ENCODE results near the gene C10orf120.

DNA sequence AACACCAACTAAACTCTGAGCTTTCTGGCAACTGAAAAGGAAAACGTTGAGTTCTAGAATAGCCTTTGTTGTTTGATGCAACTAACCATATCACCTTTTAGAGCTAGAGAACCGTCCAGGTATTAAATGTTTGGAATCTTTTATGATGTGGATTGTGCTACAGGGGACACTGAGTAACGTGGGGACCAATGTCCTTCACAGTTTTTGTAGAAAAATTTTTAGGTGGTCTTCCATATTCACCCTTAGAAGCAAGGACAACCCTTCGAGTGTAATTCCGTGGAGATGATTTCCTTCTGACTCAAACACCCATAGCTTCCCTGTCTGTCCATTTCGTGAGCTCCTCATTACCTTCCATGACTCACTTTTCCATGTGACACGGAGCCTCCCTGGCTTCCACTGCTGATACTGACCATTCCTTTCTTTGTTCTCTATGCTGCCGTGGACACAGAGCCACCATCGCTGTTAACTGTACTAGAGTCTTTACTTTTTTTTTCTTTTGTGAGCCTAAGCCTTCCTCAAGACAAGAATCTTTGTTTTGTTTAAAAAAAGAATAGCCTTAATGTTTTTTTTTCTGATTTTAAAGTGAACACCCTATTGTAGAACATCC lies 12.6 kb upstream of the ARMS2 start:
- RRBS: no CpG with 5 or more reads among the region's 9 CpGs
CAGE:
- cytosol, long polyA plus RNA: no peak
- long polyA plus RNA: no peak
- nucleus, long polyA plus RNA: no peak

DNA sequence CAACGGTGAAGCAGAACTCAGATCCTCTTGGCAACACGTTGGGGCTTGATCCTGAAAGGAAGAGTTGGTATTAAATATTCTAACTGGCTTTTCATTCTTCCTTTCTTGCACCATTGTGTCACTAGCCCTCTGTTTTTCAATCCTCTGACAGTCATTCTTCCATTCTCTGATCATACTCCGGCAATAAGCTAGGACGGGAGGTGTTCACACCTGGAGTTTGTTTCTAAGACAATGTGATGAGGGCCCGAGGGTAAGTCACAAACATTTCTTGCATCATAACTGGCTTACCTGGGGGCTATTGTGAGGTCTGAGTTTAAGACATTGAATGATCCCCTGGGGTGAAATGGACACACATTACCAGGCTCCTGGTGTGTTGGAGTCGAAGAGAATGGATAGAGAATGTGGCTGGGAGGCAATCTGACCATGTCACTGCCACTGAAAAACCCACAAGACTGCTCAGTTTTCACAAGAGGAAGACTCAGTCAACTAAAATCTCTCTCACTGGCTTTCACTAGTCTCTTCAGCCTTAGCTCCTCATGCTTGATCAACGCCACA lies at the start of gene C10orf120:
TSS of gene C10orf120 (minus strand) at position 230 of the 555 bp plus-strand sequence.
- RRBS: no CpG with 5 or more reads among the region's 7 CpGs
CAGE:
- cytosol, long polyA plus RNA: no peak
- long polyA plus RNA: no peak
- nucleus, long polyA plus RNA: no peak

DNA sequence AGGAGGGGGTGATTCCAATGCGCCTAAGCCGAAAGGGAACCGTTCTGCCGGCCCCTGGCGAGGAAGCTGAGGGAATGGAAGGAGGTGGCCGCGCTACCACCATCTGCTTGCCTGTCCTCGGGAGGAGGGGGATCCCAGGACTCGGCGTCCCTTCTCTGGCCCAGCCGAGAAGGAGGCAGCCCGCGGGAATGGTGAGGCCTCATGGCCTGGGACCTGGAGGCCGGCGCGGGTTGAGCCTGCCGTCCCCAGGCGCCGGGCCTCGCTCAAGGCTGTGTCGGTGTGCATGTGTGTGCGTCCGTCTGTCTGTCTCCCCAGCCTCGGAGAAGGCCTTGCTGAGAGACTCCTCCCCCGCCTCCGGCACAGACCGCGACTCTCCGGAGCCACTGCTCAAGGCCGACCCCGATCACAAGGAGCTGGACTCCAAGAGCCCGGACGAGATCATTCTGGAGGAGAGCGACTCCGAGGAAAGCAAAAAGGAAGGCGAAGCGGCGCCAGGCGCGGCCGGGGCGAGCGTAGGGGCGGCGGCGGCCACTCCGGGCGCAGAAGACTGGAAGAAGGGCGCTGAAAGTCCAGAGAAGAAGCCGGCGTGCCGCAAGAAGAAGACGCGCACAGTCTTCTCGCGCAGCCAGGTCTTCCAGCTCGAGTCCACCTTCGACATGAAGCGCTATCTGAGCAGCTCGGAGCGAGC lies 1.1 kb downstream of the HMX3 start:
- RRBS: 3% methylated on average over 30 of the region's 61 CpGs
CAGE:
- cytosol, long polyA plus RNA: no peak
- long polyA plus RNA: no peak
- nucleus, long polyA plus RNA: no peak

DNA sequence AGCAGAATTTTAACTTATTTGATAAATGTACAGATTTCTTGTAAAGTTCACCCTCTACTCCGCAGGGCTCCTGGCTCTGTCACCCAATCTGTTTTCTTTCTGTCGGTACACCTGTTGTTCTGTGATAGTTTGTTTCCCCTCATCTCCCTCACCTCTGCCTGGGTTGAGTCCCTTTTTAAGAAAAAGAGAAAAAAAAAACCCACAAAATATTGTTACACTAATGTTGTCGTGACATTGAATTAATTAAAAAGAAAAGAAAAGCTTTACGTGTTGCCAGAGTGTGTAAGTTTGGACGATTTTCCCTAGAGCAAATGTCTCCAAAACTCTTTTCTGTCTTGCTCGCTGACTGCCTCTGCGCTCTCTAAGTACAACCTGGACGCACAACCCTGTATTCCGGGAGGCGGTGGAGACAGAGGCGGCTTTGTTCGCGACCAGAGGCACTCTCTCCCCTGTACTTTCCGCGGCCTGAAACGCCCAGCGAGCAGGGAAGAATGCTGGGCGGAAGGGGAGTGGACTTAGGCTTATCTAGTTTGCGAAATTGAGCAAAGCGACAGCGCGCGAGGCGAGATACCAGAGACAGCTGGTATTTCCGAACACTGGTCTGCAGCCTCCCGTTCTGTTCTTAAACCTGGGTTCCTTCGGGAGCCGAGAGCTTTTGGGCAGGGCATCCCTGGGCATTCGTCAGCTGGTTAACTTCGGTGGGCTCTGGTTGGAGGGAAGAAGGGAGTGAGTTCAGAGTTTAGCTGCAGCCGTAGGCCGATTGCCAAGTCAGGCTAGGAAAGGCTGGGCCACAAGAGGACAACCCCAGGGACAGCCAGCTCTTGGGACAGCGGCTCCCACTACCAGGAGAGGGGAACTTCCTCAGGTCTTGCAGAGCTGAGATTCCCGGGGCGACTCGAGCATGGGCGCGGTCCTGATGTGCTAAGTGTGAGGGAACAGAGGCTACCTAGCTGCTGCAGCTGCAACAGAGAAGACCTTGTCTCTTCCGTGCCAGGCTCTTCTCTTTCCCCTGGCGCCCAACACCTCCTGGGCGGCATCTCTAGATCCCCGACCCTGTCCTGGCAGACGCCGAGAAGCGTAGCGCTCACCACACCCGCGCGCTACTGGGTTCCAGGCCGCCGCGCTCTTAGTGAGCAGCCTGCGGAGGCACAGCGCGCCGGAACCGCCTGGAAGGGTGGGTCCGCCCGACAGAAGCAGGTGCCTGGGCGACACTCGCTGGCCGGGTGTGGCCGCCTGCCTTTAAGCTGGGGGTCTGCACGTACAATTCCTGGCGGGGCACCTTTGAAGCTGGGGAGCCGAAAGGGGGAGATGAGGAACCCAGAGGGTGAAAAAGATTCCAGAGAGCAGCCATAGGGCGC lies 3.9 kb downstream of the HMX3 start:
- RRBS: 2% methylated on average over 7 of the region's 67 CpGs
CAGE:
- cytosol, long polyA plus RNA: no peak
- long polyA plus RNA: no peak
- nucleus, long polyA plus RNA: no peak

GRCh38 chr10:123800229-123800885 lies 91.2 kb downstream of the CPXM2 start:
- RRBS: no CpG with 5 or more reads among the region's 10 CpGs
CAGE:
- cytosol, long polyA plus RNA: no peak
- long polyA plus RNA: no peak
- nucleus, long polyA plus RNA: no peak

- RRBS: no CpG with 5 or more reads among the region's 5 CpGs
CAGE:
- cytosol, long polyA plus RNA: no peak
- long polyA plus RNA: no peak
- nucleus, long polyA plus RNA: no peak
Measured at GRCh38 chr10:123863958-123864529, 27.6 kb downstream of the CPXM2 start.

DNA sequence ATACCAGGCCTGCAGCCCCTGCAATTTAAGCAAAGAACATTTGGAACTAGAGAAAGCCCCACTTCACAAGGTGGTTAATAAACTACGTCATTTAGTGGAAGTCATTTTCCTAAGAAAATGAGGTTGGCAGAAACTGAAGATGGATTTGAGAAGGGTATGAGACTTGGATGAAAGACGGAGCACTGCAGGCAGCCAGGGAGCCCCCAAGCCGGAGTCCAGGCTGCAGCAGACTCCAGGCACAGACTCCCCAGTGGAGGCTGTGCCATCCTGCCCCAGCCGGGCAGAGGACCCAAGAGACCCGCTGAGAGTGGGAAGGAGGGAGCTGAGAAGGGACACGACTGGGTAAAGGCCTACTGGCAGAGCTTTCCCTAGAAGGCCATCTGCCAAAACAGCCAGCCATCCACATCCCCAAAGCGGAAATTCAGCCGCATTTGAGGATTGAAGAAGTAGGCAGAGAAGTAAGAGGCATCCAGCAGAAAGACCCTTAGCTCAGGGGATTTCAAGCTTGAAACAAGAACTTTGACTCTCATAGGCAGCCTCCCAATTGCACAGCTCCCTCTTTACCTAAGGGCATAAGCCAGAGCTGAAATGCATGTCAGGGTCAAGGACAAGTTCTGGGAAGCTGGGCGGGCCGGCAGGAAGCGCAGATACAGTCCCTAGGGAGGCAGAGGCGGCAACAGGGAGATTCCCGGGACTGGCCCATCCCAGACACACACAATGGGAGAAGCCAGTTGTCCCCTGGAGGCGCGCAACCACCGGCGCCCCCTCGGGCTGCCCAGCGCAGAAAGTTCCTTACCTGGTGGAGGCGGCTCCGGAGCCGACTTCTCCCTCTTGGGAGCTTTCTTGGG lies 823 bp downstream of the CPXM2 start:
- RRBS: 17% methylated on average over 12 of the region's 22 CpGs
CAGE:
- cytosol, long polyA plus RNA: no peak
- long polyA plus RNA: no peak
- nucleus, long polyA plus RNA: no peak

GRCh38 chr10:123930083-123930724 lies 38.6 kb upstream of the CPXM2 start:
- RRBS: no CpG with 5 or more reads among the region's 7 CpGs
CAGE:
- cytosol, long polyA plus RNA: no peak
- long polyA plus RNA: no peak
- nucleus, long polyA plus RNA: no peak

DNA sequence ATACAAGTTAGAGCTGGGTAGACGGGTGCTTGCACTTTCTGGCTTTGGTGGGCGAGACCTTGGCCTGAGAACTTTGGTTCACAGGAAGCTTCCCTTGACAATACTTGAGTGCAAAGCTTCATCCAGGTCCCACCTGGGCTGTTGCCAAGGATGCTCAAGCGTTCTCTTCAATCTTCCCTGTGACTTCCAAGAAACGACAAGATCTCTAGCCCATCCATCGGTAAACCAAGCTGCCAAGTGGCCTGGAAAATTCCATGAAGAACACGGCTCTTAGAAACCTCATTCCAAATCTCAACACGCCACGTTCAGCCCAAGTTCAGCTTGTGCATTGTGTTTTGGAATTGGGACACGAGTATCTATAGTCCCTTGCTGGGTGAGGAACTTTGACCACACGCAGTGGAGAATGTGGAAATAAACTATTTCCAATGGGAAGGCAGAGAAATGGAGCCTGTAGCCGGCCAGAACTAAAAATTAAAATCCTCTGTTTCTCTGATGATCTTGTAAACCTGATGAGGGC lies 84.7 kb downstream of the CHST15 start:
- RRBS: no CpG with 5 or more reads among the region's 11 CpGs
CAGE:
- cytosol, long polyA plus RNA: no peak
- long polyA plus RNA: no peak
- nucleus, long polyA plus RNA: no peak

- RRBS: 90% methylated on average over 4 of the region's 16 CpGs
CAGE:
- cytosol, long polyA plus RNA: no peak
- long polyA plus RNA: no peak
- nucleus, long polyA plus RNA: no peak
Measured at GRCh38 chr10:124029315-124029973, 64.0 kb downstream of the CHST15 start.

- RRBS: no CpG with 5 or more reads among the region's 23 CpGs
CAGE:
- cytosol, long polyA plus RNA: no peak
- long polyA plus RNA: no peak
- nucleus, long polyA plus RNA: no peak
Measured at GRCh38 chr10:124544342-124545139, 82.9 kb downstream of the LHPP start.

DNA sequence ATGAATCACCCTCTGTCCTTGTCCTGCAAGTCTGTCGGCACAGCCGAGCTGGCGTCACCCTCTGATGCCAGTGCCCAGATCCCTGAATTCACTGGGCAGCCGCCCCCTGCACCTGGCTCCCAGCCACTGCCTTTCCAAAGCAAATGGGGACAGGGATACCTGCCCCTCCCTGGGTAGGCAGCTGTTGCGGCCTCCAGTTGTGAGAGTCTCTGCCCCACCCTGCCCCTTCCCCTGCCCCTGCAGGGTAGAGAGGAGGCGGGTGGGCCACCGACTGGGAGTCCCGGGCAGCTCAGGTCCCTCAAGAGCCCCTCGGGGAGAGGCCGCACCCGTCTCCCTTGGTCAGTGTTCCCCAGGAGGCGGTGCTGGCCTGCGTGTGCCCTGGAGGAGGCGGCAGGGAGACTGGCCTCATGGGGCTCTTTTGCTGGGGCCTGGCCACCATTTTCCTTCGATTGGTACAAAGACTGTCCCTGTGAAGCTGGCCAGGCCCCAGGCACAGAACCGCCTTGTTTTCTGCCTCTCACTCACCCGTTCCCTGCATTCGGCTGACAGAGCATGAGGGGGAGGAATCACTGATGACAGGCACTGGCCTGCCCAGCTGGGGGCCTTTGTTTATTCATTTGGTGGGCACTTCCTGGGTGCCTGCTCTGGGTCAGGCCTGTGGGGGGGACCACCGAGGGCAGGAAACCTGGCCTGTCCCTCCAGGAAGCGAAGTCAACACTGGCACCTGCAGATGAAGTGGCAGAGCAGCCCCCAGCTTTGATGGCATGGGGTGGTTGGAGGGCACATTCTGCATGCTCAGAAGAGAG lies 139.3 kb downstream of the FAM53B start:
- RRBS: no CpG with 5 or more reads among the region's 20 CpGs
CAGE:
- cytosol, long polyA plus RNA: no peak
- long polyA plus RNA: no peak
- nucleus, long polyA plus RNA: no peak

- RRBS: 89% methylated on average over 4 of the region's 8 CpGs
CAGE:
- cytosol, long polyA plus RNA: no peak
- long polyA plus RNA: no peak
- nucleus, long polyA plus RNA: no peak
Measured at GRCh38 chr10:124625630-124625930, 118.6 kb downstream of the FAM53B start.

DNA sequence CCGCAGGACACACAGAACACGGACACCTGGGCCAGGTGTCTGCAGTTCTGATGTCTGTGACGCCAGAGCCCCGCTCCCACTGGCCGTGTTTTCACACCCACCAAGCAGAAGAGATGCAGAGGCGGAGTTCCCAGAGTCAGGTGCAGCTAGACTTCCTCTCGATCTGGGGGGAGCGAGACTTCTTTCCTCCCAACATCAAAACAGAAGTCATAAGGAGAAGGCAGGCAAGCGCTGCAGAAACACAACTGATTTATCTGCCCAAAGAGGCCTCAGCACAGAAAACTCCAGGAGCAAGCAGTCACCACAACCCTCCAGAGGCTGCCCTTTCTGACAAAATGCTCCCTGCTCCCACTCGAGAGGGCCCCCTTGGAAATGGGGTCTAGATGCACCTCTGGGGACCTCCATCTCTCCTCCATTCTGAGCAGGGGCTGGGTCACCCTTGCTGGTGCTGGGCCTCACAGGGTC lies 107.4 kb downstream of the FAM53B start:
- RRBS: no CpG with 5 or more reads among the region's 10 CpGs
CAGE:
- cytosol, long polyA plus RNA: no peak
- long polyA plus RNA: no peak
- nucleus, long polyA plus RNA: no peak

GRCh38 chr10:124640605-124641279 lies 103.4 kb downstream of the FAM53B start:
- RRBS: 82% methylated on average over 5 of the region's 19 CpGs
CAGE:
- cytosol, long polyA plus RNA: no peak
- long polyA plus RNA: no peak
- nucleus, long polyA plus RNA: no peak

- RRBS: no CpG with 5 or more reads among the region's 10 CpGs
CAGE:
- cytosol, long polyA plus RNA: no peak
- long polyA plus RNA: no peak
- nucleus, long polyA plus RNA: no peak
Measured at GRCh38 chr10:124644765-124645308, 99.3 kb downstream of the FAM53B start.

- RRBS: no CpG with 5 or more reads among the region's 16 CpGs
CAGE:
- cytosol, long polyA plus RNA: no peak
- long polyA plus RNA: no peak
- nucleus, long polyA plus RNA: no peak
Measured at GRCh38 chr10:124654069-124654786, 90.0 kb downstream of the FAM53B start.

GRCh38 chr10:124678079-124678430 lies 66.1 kb downstream of the FAM53B start:
- RRBS: no CpG with 5 or more reads among the region's 4 CpGs
CAGE:
- cytosol, long polyA plus RNA: no peak
- long polyA plus RNA: no peak
- nucleus, long polyA plus RNA: no peak

- RRBS: no CpG with 5 or more reads among the region's 9 CpGs
CAGE:
- cytosol, long polyA plus RNA: no peak
- long polyA plus RNA: no peak
- nucleus, long polyA plus RNA: no peak
Measured at GRCh38 chr10:124722584-124723802, 21.2 kb downstream of the FAM53B start.

GRCh38 chr10:124724569-124725239 lies 19.5 kb downstream of the FAM53B start:
- RRBS: no CpG with 5 or more reads among the region's 14 CpGs
CAGE:
- cytosol, long polyA plus RNA: no peak
- long polyA plus RNA: no peak
- nucleus, long polyA plus RNA: no peak